K562 (cell line): Measurements from ENCODE around the gene HOMER2.

DNA sequence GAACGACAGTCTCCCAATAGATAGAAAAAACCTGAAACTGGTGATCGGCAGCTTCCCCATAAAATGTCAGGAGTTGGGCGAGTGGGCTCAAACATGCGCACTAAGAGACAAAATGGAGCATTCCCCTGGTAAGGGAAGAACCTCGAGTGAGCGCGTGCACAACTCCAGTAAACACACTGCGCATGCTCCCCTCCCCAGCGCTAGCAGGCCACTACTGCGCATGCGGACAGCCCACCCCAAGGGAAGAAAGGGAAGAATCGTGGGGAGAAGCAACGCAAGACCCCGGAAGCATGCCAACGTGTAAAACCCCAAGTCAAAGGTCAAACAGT is 7.7 kb upstream of the STARD5 start:
- RAMPAGE, long total RNA, result no peak
- RRBS, result no CpG with 5 or more reads among the region's 15 CpGs
PRO-cap:
- standard, result bidirectional peak, plus-strand start at position 239 of the sequence, minus-strand start at position 148 of the sequence
- CoPRO, capped RNA only, 2 experiments, result peak in 2 of 2 experiments; most common plus-strand start position 217 of the sequence (in 1); most common minus-strand start position 148 of the sequence (in 2)
- CoPRO, capped and uncapped RNA, 2 experiments, result no peak in any of the 2 experiments
- CoPRO, uncapped RNA only, 2 experiments, result no peak in any of the 2 experiments
CAGE:
- cytosol, long polyA plus RNA, result start-site peak on the plus strand centred at position 232 of the sequence, 15 bp wide, 32 and 29 reads in 2 replicates
- long polyA plus RNA, result start-site peak on the plus strand centred at position 240 of the sequence, 13 bp wide, 29 and 29 reads in 2 replicates
- nucleolus, long total RNA, result no peak
- nucleus, long polyA plus RNA, result no peak

DNA sequence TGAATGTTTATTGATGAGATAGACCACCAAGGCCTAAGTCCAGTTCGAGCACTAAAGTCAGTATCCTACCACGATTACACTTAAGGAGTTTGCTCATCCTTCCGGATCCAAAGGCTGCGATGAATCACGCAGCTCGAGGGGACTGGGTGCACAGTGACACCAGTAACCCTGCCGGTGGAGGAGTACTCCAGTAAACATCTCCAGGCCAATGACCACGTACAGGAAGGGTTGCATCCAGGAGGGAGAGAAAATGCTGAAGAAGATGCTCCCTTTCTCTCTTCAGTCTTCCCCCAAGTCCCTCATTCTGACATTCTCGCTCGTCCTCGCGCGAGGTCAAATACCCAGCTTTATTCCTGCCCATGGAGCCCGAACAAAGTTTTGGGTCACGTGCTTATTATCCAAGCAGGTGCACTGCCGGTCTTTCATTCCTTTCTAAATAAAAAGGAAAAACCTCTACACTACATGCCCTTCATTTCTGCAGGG is 576 bp downstream of the EFL1 start:
- RAMPAGE, long total RNA, result no peak
- RRBS, result 3% methylated on average over 4 of the region's 16 CpGs
PRO-cap:
- standard, result no peak
- CoPRO, capped RNA only, 2 experiments, result no peak in any of the 2 experiments
- CoPRO, capped and uncapped RNA, 2 experiments, result no peak in any of the 2 experiments
- CoPRO, uncapped RNA only, 2 experiments, result no peak in any of the 2 experiments
CAGE:
- cytosol, long polyA plus RNA, result no peak
- long polyA plus RNA, result no peak
- nucleolus, long total RNA, result no peak
- nucleus, long polyA plus RNA, result no peak

DNA sequence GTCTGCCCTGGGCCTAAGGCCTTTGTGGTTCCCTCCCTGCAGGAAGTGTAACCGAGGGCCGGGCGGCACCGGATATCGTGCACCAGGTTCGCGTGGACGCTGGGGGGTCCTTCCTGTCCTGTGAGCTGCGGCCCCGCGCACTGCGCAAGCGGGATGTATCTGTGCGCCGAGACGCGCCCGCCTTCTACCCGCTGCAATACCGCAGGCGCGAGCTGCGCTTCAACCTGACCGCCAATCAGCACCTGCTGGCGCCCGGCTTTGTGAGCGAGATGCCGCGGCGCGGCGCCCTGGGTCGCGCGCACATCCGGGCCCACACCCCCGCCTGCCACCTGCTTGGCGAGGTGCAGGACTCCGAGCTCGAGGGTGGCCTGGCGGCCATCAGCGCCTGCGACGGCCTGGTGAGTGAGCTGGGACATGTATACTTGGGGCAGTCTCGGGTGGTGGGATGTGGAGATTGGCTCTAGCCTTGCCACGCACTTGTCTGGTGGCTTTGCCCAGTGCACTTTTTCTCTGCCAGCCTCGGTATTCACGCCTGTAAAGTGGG is 36.0 kb downstream of the SAXO2 start:
- RAMPAGE, long total RNA, result no peak
- RRBS, result no CpG with 5 or more reads among the region's 48 CpGs
PRO-cap:
- standard, result no peak
- CoPRO, capped RNA only, 2 experiments, result no peak in any of the 2 experiments
- CoPRO, capped and uncapped RNA, 2 experiments, result no peak in any of the 2 experiments
- CoPRO, uncapped RNA only, 2 experiments, result no peak in any of the 2 experiments
CAGE:
- cytosol, long polyA plus RNA, result no peak
- long polyA plus RNA, result no peak
- nucleolus, long total RNA, result no peak
- nucleus, long polyA plus RNA, result no peak

- RAMPAGE, long total RNA, result no peak
- RRBS, result no CpG with 5 or more reads among the region's 6 CpGs
PRO-cap:
- standard, result no peak
- CoPRO, capped RNA only, 2 experiments, result no peak in any of the 2 experiments
- CoPRO, capped and uncapped RNA, 2 experiments, result no peak in any of the 2 experiments
- CoPRO, uncapped RNA only, 2 experiments, result no peak in any of the 2 experiments
CAGE:
- cytosol, long polyA plus RNA, result no peak
- long polyA plus RNA, result no peak
- nucleolus, long total RNA, result no peak
- nucleus, long polyA plus RNA, result no peak
Measured at GRCh38 chr15:82300248-82300686, 37.6 kb downstream of the SAXO2 start.

GRCh38 chr15:82648213-82648978 is 1.2 kb upstream of the CPEB1 start:
- RAMPAGE, long total RNA, result no peak
- RRBS, result no CpG with 5 or more reads among the region's 40 CpGs
PRO-cap:
- standard, result no peak
- CoPRO, capped RNA only, 2 experiments, result no peak in any of the 2 experiments
- CoPRO, capped and uncapped RNA, 2 experiments, result no peak in any of the 2 experiments
- CoPRO, uncapped RNA only, 2 experiments, result no peak in any of the 2 experiments
CAGE:
- cytosol, long polyA plus RNA, result no peak
- long polyA plus RNA, result no peak
- nucleolus, long total RNA, result no peak
- nucleus, long polyA plus RNA, result no peak

GRCh38 chr15:82749975-82750819 is 40.5 kb upstream of the AP3B2 start:
- RAMPAGE, long total RNA, result start-site peak on the minus strand at chr15:82750425-82750498, 25 and 23 reads in 2 replicates; start-site peak on the plus strand at chr15:82750572-82750583, 50 and 35 reads in 2 replicates
- RRBS, result 1% methylated on average over 10 of the region's 46 CpGs
PRO-cap:
- standard, result bidirectional peak, plus-strand start at chr15:82750575, minus-strand start at chr15:82750425
- CoPRO, capped RNA only, 2 experiments, result peak in 2 of 2 experiments; most common plus-strand start chr15:82750572 (in 2); most common minus-strand start chr15:82750455 (in 2)
- CoPRO, capped and uncapped RNA, 2 experiments, result peak in 2 of 2 experiments; most common plus-strand start chr15:82750572 (in 2); most common minus-strand start chr15:82750425 (in 1)
- CoPRO, uncapped RNA only, 2 experiments, result peak in 2 of 2 experiments; most common plus-strand start chr15:82750605 (in 1); most common minus-strand start chr15:82750384 (in 1)
CAGE:
- cytosol, long polyA plus RNA, result no peak
- long polyA plus RNA, result start-site peak on the plus strand at chr15:82750571-82750595, 333 and 198 reads in 2 replicates
- nucleolus, long total RNA, result no peak
- nucleus, long polyA plus RNA, result start-site peak on the plus strand at chr15:82750571-82750605, 587 and 1,477 reads in 2 replicates

- RAMPAGE, long total RNA, result no peak
- RRBS, result 1% methylated on average over 72 of the region's 121 CpGs
PRO-cap:
- standard, result bidirectional peak, plus-strand start at chr15:82810276, minus-strand start at chr15:82810260; bidirectional peak, plus-strand start at chr15:82810482, minus-strand start at chr15:82810389
- CoPRO, capped RNA only, 2 experiments, result peak in 2 of 2 experiments; most common plus-strand start chr15:82810004 (in 2); most common minus-strand start chr15:82810028 (in 2)
- CoPRO, capped and uncapped RNA, 2 experiments, result peak in 1 of 2 experiments; most common plus-strand start chr15:82810004 (in 1); most common minus-strand start chr15:82810000 (in 1)
- CoPRO, uncapped RNA only, 2 experiments, result no peak in any of the 2 experiments
CAGE:
- cytosol, long polyA plus RNA, result no peak
- long polyA plus RNA, result no peak
- nucleolus, long total RNA, result no peak
- nucleus, long polyA plus RNA, result no peak
Measured at GRCh38 chr15:82809763-82810765, 636 bp downstream of the WHAMM start.

- RAMPAGE, long total RNA, result no peak
- RRBS, result no CpG with 5 or more reads among the region's 16 CpGs
PRO-cap:
- standard, result no peak
- CoPRO, capped RNA only, 2 experiments, result no peak in any of the 2 experiments
- CoPRO, capped and uncapped RNA, 2 experiments, result no peak in any of the 2 experiments
- CoPRO, uncapped RNA only, 2 experiments, result no peak in any of the 2 experiments
CAGE:
- cytosol, long polyA plus RNA, result no peak
- long polyA plus RNA, result no peak
- nucleolus, long total RNA, result no peak
- nucleus, long polyA plus RNA, result no peak
Measured at GRCh38 chr15:82830583-82831143, 21.2 kb downstream of the WHAMM start.

- RAMPAGE, long total RNA, result no peak
- RRBS, result no CpG with 5 or more reads among the region's 3 CpGs
PRO-cap:
- standard, result no peak
- CoPRO, capped RNA only, 2 experiments, result no peak in any of the 2 experiments
- CoPRO, capped and uncapped RNA, 2 experiments, result no peak in any of the 2 experiments
- CoPRO, uncapped RNA only, 2 experiments, result no peak in any of the 2 experiments
CAGE:
- cytosol, long polyA plus RNA, result no peak
- long polyA plus RNA, result no peak
- nucleolus, long total RNA, result no peak
- nucleus, long polyA plus RNA, result no peak
Measured at GRCh38 chr15:82832001-82832200, 22.5 kb downstream of the WHAMM start.

DNA sequence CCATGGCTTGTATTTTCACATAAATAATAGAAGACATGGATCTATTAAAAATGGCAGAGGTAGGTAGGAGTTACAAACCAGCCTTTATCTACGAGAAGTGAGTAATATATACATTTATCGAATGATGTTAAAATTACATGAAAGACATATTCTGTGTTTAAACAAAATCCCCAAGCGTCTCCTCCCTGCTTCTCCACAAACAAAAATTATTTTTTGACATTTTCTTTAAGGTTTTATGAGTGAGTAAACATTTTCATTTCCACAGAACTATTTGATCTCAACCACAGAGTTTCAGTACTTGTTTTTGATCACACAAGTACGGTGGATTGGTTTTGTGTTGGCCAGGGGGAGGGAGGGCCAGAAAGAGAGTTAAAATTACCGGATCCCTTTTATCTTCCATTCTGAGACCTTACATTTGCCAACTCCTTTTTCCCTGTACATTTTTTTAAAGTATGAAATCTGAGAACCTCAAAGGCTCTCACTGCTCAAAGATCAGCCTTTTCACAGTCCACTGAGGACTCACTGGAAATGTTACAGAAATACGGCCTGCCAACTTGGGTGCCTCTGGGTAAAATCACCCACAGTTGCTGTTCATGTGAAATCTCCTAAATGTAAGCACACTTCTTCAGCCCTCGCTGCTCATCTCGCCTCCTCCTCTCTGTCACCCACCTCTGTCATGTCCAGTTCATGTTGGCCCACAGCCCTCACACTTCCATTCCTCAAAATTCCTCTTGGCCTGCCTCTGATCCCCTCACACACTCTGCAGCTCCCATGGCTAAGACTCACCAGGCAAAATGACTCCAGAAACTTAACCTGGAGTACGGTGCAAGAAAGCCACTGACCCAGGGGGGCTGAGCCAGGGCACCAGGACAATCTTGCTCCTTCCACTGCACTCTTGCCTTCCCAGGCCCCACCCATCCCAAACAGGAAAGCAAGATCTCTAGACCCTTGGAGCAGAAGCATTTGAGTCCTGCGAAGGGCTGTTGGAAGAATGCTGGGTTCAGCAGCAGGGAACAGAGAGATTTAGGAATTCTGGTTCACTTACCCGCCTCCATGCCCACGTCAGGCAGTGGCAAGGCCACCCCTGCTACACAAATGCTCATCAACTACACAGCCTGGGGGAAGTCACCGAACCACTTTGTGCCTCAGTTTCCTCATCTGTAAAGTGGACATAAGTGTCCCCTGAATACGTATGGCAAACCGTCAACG is 1.5 kb downstream of the HOMER2 start:
- RAMPAGE, long total RNA, result no peak
- RRBS, result no CpG with 5 or more reads among the region's 16 CpGs
PRO-cap:
- standard, result no peak
- CoPRO, capped RNA only, 2 experiments, result no peak in any of the 2 experiments
- CoPRO, capped and uncapped RNA, 2 experiments, result no peak in any of the 2 experiments
- CoPRO, uncapped RNA only, 2 experiments, result no peak in any of the 2 experiments
CAGE:
- cytosol, long polyA plus RNA, result no peak
- long polyA plus RNA, result no peak
- nucleolus, long total RNA, result no peak
- nucleus, long polyA plus RNA, result no peak

GRCh38 chr15:82952144-82953191 is at the start of gene HOMER2:
HOMER2 (minus strand) TSS chr15:82952720.
- RAMPAGE, long total RNA, result no peak
- RRBS, result 33% methylated on average over 59 of the region's 122 CpGs
PRO-cap:
- standard, result no peak
- CoPRO, capped RNA only, 2 experiments, result no peak in any of the 2 experiments
- CoPRO, capped and uncapped RNA, 2 experiments, result no peak in any of the 2 experiments
- CoPRO, uncapped RNA only, 2 experiments, result no peak in any of the 2 experiments
CAGE:
- cytosol, long polyA plus RNA, result no peak
- long polyA plus RNA, result no peak
- nucleolus, long total RNA, result no peak
- nucleus, long polyA plus RNA, result no peak

DNA sequence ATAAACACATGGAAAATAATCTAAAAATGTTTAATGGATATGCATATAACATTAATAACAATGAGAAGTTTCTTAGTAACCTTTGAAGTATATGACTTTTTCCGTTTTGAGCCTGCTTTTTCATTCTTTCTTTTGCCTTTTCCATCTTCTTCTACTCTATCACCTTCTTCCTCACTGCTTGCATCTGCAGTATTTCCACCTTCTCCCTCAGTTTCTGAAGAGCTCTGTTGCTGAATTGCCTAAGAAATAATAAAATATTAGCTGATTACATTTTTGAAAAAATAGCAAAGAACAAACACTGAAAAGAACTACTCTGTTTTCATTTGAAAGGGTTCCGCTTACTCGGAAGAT is 49.9 kb downstream of the TM6SF1 start:
- RAMPAGE, long total RNA, result no peak
- RRBS, result no CpG with 5 or more reads among the region's 3 CpGs
PRO-cap:
- standard, result no peak
- CoPRO, capped RNA only, 2 experiments, result no peak in any of the 2 experiments
- CoPRO, capped and uncapped RNA, 2 experiments, result no peak in any of the 2 experiments
- CoPRO, uncapped RNA only, 2 experiments, result no peak in any of the 2 experiments
CAGE:
- cytosol, long polyA plus RNA, result no peak
- long polyA plus RNA, result no peak
- nucleolus, long total RNA, result no peak
- nucleus, long polyA plus RNA, result no peak

GRCh38 chr15:83287381-83287932 is 3.0 kb upstream of the BNC1 start:
- RAMPAGE, long total RNA, result no peak
- RRBS, result no CpG with 5 or more reads among the region's 3 CpGs
PRO-cap:
- standard, result no peak
- CoPRO, capped RNA only, 2 experiments, result no peak in any of the 2 experiments
- CoPRO, capped and uncapped RNA, 2 experiments, result no peak in any of the 2 experiments
- CoPRO, uncapped RNA only, 2 experiments, result no peak in any of the 2 experiments
CAGE:
- cytosol, long polyA plus RNA, result no peak
- long polyA plus RNA, result no peak
- nucleolus, long total RNA, result no peak
- nucleus, long polyA plus RNA, result no peak

- RAMPAGE, long total RNA, result no peak
- RRBS, result no CpG with 5 or more reads among the region's 8 CpGs
PRO-cap:
- standard, result no peak
- CoPRO, capped RNA only, 2 experiments, result no peak in any of the 2 experiments
- CoPRO, capped and uncapped RNA, 2 experiments, result no peak in any of the 2 experiments
- CoPRO, uncapped RNA only, 2 experiments, result no peak in any of the 2 experiments
CAGE:
- cytosol, long polyA plus RNA, result no peak
- long polyA plus RNA, result no peak
- nucleolus, long total RNA, result no peak
- nucleus, long polyA plus RNA, result no peak
Measured at GRCh38 chr15:83352752-83353299, 68.4 kb upstream of the BNC1 start.

- RAMPAGE, long total RNA, result no peak
- RRBS, result no CpG with 5 or more reads among the region's 8 CpGs
PRO-cap:
- standard, result no peak
- CoPRO, capped RNA only, 2 experiments, result no peak in any of the 2 experiments
- CoPRO, capped and uncapped RNA, 2 experiments, result no peak in any of the 2 experiments
- CoPRO, uncapped RNA only, 2 experiments, result no peak in any of the 2 experiments
CAGE:
- cytosol, long polyA plus RNA, result no peak
- long polyA plus RNA, result no peak
- nucleolus, long total RNA, result no peak
- nucleus, long polyA plus RNA, result no peak
Measured at GRCh38 chr15:84606659-84607167, 5.9 kb downstream of the ZSCAN2 start.

GRCh38 chr15:84671796-84672364 is 13.9 kb upstream of the NMB start:
- RAMPAGE, long total RNA, result no peak
- RRBS, result no CpG with 5 or more reads among the region's 12 CpGs
PRO-cap:
- standard, result no peak
- CoPRO, capped RNA only, 2 experiments, result no peak in any of the 2 experiments
- CoPRO, capped and uncapped RNA, 2 experiments, result no peak in any of the 2 experiments
- CoPRO, uncapped RNA only, 2 experiments, result no peak in any of the 2 experiments
CAGE:
- cytosol, long polyA plus RNA, result no peak
- long polyA plus RNA, result no peak
- nucleolus, long total RNA, result no peak
- nucleus, long polyA plus RNA, result no peak

DNA sequence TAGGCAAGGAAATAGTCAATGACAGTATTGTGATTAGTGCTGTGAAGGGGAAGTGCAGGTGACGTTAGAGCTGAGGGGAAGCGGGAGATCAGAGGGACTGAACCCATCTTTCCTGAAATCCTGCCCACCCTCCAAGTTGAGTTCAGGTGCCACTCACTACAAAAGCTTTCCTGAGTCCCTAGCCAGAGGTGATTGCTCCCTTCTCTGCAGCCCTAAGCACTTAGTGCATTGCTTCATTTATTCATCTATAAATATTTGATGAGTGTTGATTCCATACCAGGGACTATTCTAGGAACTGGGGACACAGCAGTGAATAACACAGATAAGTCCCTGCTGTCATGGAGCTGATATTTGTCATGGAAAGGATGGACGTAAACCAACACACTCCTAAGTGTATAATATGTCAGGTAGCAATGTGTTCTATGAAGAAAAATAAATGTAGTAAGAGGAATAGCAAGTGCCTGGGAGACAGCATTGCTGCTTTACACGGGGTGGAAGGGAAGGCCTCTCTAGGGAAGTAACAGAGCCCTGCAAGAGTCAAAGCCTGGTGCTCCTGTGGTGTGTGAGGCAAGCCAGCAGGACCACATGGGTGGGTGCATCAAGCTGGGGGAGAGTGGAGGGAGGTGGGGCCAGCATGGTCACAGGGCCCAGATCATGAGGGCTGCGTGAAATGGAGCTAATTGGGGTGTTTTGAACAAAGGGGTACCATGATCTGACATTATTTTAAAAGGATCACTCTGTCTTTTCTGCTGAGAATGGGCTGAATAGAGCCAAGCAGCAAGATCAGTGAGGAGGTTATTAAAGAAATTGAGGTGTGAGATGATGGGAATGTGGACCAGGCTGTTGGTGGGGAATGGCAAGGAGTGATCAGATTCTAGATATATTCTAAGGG is 18.7 kb downstream of the ALPK3 start:
- RAMPAGE, long total RNA, result no peak
- RRBS, result no CpG with 5 or more reads among the region's 5 CpGs
PRO-cap:
- standard, result no peak
- CoPRO, capped RNA only, 2 experiments, result no peak in any of the 2 experiments
- CoPRO, capped and uncapped RNA, 2 experiments, result no peak in any of the 2 experiments
- CoPRO, uncapped RNA only, 2 experiments, result no peak in any of the 2 experiments
CAGE:
- cytosol, long polyA plus RNA, result no peak
- long polyA plus RNA, result no peak
- nucleolus, long total RNA, result no peak
- nucleus, long polyA plus RNA, result no peak

GRCh38 chr15:84839684-84840540 is 22.8 kb downstream of the ALPK3 start:
- RAMPAGE, long total RNA, result no peak
- RRBS, result no CpG with 5 or more reads among the region's 35 CpGs
PRO-cap:
- standard, result no peak
- CoPRO, capped RNA only, 2 experiments, result no peak in any of the 2 experiments
- CoPRO, capped and uncapped RNA, 2 experiments, result no peak in any of the 2 experiments
- CoPRO, uncapped RNA only, 2 experiments, result no peak in any of the 2 experiments
CAGE:
- cytosol, long polyA plus RNA, result no peak
- long polyA plus RNA, result no peak
- nucleolus, long total RNA, result no peak
- nucleus, long polyA plus RNA, result no peak